Calu3 (cell line): ENCODE data around the genes TMEM60 and SEMA3A.

DNA sequence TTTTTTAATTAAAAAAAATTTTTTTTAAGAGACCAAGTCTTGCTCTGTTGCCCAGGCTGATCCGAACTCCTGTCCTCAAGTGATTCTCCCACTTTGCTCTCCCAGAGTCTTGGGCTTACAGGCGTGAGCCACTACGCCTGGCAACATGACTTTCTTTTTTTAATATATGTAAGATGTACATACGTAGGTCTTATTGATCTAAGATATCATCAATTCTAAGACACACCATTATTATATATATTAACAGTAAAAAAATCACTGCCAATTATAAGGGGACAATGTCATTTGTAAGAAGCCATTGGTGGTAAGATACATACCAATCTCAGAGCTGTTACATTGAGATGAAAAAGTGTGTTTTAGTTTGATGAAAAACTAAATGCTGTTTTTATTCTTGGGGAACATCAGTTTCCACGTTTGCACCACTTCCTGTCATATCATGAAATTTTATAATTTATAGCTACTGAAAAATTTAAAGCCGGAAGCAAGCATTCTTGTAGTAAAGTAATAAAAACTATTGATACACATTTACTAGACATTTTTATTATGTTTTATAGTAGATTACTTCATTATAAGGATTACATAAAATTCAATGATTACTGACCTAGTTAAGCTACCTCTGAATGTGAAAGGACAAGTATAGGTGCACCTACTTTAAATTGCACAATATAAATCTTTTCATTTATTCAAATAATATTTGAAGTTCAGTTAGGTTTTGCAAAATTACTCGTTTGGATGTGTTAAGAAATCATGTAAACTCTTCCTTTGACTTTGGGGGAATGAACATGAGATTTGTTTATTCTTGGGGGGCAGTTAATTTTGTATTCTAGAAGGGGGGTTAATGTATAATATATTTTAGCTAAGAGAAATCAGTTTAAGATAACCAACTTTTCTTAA, 64.5 kb downstream of the PTPN12 start:
- PRO-cap = no peak

DNA sequence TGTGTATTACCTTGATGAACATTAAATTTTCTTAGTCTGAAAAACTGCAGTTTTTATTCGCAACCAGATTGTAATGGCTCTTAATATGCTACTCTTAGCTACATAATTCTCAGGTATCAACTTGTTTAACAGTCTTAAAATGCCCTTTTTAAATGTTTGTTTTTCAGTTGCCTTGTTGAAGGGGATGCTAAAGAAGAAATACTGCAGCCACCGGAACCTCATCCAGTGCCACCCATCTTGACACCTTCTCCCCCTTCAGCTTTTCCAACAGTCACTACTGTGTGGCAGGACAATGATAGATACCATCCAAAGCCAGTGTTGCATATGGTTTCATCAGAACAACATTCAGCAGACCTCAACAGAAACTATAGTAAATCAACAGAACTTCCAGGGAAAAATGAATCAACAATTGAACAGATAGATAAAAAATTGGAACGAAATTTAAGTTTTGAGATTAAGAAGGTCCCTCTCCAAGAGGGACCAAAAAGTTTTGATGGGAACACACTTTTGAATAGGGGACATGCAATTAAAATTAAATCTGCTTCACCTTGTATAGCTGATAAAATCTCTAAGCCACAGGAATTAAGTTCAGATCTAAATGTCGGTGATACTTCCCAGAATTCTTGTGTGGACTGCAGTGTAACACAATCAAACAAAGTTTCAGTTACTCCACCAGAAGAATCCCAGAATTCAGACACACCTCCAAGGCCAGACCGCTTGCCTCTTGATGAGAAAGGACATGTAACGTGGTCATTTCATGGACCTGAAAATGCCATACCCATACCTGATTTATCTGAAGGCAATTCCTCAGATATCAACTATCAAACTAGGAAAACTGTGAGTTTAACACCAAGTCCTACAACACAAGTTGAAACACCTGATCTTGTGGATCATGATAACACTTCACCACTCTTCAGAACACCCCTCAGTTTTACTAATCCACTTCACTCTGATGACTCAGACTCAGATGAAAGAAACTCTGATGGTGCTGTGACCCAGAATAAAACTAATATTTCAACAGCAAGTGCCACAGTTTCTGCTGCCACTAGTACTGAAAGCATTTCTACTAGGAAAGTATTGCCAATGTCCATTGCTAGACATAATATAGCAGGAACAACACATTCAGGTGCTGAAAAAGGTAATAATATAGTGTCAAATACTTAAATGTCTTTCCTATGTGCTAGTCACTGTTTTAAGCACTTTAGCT, 69.3 kb upstream of the RSBN1L start:
- PRO-cap = no peak

DNA sequence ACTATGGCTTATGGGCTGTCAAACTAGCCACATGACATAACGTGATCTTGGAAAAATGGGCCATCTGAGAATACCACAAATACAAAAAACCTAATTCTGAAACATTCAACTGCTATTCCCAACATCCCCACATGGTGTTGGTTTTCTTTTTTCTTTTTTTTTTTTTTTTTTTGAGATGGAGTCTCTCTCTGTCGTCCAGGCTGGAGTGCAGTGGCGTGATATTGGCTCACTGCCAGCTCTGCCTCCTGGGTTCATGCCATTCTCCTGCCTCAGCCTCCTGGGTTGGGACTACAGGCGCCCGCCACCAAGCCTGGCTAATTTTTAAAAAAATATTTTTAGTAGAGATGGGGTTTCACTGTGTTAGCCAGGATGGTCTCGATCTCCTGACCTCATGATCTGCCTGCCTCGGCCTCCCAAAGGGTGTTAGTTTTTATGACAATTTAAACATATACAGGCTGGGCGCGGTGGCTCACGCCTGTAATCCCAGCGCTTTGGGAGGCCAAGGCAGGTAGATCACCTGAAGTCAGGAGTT, 17.3 kb upstream of the RSBN1L start:
- PRO-cap = no peak

DNA sequence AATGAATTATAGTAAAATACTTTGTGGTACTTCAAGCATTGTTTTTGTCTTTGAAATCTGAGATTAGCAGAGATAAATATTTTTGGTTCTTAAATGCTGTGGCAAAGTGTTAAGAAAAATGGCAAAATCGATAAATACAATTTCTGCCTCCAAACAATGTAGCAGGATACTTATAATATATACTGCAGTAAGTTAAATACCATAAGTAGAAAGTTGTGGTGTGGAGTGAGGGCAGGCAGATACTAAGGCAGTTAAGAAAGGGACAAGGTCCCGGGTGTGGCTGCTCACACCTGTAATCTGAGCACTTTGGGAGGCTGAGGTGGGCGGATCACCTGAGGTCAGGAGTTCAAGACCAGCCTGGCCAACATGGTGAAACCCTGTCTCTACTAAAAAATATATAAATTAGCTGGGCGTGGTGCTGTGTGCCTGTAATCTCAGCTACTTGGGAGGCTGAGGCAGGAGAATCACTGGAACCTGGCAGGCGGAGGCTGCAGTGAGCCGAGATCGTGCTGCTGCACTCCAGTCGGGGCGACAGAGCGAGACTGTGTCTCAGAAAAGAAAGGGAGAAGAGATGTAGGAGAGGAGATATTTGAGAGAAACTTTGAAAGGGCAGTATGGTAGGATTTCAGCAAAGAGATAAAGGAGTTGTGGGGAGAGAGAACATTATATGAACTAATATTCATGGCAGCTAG, 21.4 kb downstream of the RSBN1L start:
- PRO-cap = no peak

- PRO-cap = no peak
Observed at GRCh38 chr7:77749433-77750276, 48.6 kb downstream of the TMEM60 start.

- PRO-cap = no peak
Observed at GRCh38 chr7:77754590-77754895, 43.7 kb downstream of the TMEM60 start.

DNA sequence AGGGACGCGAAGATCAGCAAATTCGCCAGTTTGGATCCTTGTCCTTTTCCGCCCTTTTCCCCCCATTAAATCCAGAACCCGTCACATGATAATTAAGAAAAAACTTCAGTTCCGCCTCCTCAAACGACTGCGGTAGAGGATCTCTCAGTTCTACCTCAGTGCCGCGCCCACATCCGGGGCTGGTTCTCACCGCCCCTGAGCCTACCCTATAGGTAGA, at the start of gene TMEM60:
TSS of gene TMEM60 (minus strand) at position 152 of the 217 bp plus-strand sequence.
- PRO-cap = bidirectional peak, plus-strand start outside the sequence, minus-strand start at position 67 of the sequence

DNA sequence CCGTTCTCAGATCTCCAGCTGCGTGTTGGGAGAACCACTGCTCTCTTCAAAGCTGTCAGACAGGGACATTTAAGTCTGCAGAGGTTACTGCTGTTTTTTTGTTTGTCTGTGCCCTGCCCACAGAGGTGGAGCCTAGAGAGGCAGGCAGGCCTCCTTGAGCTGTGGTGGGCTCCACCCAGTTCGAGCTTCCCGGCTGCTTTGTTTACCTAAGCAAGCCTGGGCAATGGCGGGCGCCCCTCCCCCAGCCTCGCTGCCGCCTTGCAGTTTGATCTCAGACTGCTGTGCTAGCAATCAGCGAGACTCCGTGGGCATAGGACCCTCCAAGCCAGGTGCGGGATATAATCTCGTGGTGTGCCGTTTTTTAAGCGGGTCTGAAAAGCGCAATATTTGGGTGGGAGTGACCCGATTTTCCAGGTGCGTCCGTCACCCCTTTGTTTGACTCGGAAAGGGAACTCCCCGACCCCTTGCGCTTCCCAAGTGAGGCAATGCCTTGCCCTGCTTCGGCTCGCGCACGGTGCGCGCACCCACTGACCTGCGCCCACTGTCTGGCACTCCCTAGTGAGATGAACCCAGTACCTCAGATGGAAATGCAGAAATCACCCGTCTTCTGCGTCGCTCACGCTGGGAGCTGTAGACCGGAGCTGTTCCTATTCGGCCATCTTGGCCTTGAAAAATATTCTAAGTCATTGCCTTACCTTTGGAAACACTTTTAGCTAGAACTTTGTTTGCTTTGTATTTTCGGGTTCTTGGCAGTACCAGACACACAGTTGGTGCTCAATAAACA, 218.1 kb downstream of the MAGI2 start:
- PRO-cap = no peak

DNA sequence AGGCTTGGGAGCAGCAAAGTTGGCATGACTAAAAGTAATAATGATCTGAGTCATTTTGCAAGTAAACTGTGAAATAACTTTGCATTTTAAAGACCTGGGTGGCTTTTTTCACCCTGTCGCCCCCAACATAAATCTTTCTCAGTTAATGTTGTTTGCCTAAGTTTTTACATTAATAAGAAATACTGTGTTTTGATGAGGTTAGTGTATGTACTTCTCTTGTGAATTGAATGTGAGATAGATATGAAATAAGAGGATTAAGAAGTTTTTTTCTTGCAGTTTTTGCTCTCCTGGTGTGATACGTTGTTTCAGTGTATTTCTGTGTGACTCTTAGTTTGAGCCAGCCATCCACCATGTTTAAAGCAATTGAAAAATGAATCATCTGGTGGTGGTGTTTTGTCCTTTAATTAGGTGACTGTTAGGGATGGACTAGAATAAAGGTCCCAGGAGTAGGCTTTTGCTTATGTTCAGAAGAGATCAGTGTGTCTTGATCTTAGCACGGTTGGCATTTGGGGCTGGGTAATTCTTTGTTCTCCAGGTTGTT, 1.9 kb downstream of the GNAI1 start:
- PRO-cap = no peak

- PRO-cap = no peak
Observed at GRCh38 chr7:80500294-80500914, 11.5 kb downstream of the GNAT3 start.

GRCh38 chr7:80603948-80604339, 34.5 kb upstream of the CD36 start:
- PRO-cap = no peak

DNA sequence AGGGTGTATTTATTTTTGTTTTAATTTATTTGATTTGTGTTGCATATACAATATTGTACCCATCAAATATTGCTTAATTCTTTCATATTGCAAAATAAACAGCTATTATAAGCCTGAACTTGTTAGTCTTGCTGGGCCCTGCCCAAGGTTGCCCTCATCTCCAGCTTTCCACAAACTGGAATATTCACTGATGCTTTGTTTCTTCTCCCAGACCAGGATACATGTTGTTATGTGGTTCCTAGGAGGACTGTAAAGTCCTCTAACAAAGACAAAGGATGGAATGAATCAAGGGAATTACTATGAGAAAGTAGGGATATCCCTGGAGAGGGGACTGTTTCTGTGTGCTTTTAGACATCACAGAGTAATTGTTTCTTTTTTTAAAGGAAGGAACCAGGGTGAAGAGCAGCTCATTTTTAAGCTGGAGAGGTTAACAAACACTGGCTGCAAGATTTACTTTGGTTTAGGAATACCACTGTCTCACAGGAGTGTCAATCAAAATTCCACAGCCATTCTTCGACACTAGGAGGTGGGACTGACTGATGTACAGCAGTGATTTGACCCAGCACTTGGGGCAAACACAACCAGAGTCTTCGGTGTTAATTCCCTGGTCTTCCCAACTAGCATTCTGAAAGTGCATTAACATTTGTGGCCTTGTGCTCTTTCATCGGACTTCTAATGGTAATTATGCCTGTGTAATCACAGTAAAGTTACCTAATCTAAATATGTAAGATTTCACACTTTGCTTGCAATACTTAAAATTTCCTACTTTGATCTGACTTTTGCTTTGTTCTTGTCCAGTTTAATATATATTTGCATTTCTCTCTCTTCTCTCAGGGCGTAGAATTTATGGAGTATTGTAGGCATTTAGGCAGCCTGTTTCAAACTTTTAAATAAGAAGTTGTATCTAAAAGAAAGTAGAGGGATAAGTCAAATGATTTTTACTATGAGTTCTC, 14.7 kb upstream of the CD36 start:
- PRO-cap = no peak

DNA sequence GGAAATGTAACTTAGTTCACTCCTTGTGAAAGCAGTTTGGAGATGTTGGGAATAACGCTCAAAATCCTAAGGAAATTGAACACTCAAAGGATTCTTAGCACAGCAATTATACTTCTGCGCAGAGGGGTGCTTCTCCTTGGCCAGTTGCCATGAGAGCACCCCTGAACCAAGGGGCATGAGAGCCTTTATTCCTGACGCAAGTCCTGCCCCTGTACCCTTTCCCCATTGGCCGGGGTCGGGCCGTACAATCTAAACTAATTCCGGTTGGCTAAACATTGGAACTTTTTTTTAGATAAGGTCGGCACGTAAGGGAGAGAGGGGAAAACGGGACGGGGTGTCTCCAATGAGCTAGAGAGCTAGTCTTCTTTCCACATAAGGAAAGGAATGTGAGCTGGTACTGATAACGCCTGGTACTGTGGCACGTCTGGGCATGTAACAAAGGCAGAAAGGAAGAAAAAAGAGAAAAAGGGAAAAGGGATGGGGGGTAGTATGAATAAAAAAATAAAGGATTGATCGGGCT, 96.8 kb downstream of the CD36 start:
- PRO-cap = no peak

- PRO-cap = no peak
Observed at GRCh38 chr7:80748633-80749337, 110.3 kb downstream of the CD36 start.

DNA sequence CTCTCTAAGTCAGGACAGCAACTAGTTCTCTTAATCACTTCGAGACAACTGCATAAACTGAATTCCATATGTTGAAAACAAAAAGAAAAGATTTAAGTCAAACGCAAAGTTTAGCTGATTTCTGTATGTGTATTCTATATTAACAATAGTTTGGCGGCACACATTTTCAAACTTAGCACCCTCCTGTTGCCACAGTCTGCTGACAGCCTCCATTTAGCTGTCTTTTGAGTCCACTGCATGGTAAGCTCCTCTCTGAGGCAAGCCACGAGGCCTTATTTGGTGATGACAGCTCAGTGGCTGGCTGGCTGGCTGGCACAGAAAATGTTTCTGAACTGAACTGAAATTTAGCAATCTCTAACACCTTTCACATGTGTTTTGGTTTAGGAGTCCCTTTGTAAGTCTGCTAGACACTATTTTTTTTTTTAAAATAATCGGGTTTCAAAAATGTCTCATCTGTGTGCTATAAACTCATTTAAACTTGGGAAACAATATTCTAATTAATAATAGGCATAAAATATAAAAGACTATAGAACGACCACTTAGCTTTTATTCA, 59.3 kb downstream of the SEMA3C start:
- PRO-cap = no peak

- PRO-cap = no peak
Observed at GRCh38 chr7:81810354-81810782, 40.5 kb upstream of the HGF start.

DNA sequence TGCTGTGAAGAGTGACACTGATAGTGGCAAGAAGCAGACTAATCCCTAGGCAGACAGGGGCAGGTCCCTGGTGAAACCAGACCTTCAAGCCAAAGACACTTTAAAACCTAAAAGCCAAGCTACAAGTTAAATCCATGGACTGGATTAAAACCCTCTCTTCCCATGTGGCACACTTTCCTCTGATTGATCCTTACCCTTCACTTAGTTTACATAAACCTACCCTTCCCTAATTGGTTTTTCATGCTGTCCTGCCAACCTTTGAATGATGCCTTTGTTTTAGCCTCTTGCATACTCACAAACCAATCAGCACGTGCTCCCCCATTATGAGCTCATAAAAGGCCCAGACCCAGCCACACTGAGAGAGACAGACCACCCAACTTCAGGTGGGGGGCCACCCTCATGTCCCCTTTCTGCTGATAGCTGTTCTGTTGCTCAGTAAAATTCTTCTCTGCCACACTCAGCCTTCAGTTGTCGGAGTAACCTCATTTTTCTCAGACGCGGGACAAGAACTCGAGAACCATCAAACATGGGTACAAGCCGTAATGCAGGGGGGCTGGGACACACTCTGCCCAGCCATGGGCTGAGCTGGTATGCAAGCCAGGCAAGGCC, 51.5 kb downstream of the CACNA2D1 start:
- PRO-cap = no peak

DNA sequence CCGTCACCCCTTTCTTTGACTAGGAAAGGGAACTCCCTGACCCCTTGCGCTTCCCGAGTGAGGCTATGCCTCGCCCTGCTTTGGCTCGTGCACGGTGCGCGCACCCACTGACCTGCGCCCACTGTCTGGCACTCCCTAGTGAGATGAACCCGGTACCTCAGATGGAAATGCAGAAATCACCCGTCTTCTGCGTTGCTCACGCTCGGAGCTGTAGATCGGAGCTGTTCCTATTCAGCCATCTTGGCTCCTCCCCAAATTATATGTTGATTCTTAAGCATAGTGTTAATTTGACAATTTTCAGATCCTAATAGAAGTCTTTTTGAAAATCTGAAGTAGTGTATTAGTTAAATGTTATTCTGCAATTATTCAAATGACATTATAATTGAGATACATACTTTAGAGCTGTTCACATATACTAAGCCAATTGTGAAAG, 139.1 kb downstream of the SEMA3A start:
- PRO-cap = no peak

- PRO-cap = no peak
Observed at GRCh38 chr7:84092156-84092610, 102.4 kb downstream of the SEMA3A start.

DNA sequence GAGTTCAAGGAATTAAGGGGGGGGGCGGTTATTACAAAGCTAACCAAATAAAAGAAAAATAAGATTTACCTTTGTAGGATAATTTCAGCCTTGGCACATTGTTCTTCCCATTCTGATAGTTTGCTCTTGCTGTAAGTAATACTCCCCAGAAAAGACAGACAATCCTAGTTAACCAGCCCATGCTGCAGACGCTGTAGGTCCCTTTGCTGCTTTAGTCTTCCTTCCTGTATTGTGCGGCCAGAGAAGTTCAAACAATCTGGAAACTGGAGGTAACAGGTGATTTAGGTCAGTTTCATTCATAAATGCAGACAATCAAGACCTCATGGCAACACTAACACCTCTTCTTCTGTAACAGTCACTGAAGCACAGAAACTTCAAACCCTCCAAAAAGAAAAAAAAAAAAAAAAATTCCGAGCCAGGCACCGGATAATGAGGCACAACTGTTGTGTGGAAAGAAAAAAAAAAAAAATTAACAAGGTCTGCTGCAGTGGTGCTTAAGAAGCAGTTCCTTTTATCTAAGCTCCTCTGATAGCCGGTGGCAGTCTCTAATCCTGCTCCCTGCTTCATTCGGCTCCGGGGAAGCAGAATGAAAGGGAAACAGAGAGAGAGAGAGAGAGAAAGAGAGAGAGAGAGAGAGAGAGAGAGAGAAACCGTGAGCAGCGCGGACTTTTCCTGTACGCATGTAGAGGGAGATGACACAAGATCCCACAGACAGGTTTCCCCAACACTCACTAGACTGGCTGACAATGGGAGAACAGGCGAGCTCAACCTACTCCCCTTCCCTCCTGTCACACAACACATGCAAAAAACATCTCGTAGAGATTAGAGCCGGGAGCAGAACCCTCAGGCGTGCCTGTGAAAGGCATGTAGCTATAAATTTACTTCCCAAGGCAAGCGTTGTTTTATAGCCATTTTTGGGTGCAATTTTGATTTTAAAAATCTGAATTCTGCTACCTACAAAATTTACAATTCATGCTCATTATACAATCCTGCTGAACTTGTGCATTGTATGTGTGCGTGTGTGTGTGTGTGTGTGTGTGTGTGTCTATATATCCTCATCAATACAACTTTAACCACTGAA, at the start of gene SEMA3A:
TSS of gene SEMA3A (minus strand) at position 384 of the 1,081 bp plus-strand sequence.
- PRO-cap = bidirectional peak, plus-strand start at position 731 of the sequence, minus-strand start at position 588 of the sequence